ENCODE data around the genes SRSF10 and SRRM1.

- PRO-cap: bidirectional peak, plus-strand start at chr1:23197195, minus-strand start at chr1:23196959
Measured at GRCh38 chr1:23196525-23197308, 20.6 kb downstream of the HTR1D start.

GRCh38 chr1:23367442-23368621, 1.8 kb downstream of the ZNF436 start:
- PRO-cap: bidirectional peak, plus-strand start at chr1:23367910, minus-strand start at chr1:23367767; bidirectional peak, plus-strand start at chr1:23368129, minus-strand start at chr1:23368130; unidirectional peak, minus-strand start at chr1:23368157; bidirectional peak, plus-strand start at chr1:23368566, minus-strand start at chr1:23368212

GRCh38 chr1:23395204-23395559, 25.5 kb upstream of the ZNF436 start:
- PRO-cap: bidirectional peak, plus-strand start at chr1:23395324, minus-strand start at chr1:23394694

DNA sequence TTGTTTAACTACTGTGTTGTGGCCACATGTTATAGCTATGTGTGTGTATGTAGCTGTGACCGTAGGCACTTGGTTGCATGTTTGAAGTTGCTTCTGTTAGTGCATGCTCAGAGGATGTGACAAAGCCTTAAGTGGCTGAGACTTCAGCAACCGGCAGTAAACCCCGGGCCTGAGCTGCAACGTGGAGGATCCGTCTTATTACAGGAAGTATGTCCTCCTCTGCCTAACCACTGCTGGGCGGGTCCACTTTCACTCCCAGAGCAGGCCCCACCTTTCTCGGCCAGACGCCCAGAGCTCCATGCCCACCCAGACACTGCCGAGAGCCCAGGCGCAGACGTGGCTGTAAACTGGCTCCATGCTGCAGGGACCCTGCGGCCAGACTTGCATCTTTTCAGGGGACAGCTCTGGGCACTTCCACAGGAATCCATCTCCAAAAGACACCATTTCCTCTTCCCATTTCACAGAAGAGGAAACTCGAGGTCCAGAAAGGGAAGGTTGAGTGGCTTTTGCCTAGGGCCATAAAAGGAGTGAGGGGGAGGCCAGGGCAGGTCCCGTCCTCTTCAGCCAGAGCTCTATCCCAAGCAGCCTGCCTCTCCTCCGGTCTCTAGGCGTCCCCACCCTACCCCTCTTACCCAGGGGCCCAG, 2.1 kb downstream of the TCEA3 start:
- PRO-cap: bidirectional peak, plus-strand start at position 339 of the sequence, minus-strand start at position 99 of the sequence

DNA sequence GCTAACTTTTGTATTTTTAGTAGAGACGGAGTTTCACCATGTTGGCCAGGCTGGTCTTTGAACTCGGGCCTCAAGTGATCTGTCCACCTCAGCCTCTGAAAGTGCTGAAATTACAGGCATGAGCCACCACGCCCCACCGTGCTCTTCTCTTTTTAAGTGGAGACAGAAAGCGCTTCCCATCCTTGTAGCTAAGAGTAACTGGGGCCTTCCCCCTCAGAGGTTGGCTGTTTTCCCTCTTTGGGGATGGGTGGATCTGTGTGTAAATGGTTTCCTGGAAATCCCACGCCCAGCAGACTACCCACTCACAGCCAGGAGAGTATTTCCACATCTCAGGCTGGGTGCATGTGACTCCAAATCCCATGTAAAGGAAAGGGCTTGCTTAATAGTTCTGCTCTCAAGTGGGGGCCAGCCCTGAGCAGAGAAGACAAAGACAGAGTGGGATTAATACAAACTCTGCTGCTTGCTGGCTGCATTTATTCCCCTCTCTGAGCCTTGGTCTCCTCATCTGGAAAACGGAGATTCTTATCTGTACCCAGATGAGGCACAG, 19.6 kb upstream of the TCEA3 start:
- PRO-cap: no peak

GRCh38 chr1:23451891-23452519, 27.5 kb upstream of the TCEA3 start:
- PRO-cap: no peak

DNA sequence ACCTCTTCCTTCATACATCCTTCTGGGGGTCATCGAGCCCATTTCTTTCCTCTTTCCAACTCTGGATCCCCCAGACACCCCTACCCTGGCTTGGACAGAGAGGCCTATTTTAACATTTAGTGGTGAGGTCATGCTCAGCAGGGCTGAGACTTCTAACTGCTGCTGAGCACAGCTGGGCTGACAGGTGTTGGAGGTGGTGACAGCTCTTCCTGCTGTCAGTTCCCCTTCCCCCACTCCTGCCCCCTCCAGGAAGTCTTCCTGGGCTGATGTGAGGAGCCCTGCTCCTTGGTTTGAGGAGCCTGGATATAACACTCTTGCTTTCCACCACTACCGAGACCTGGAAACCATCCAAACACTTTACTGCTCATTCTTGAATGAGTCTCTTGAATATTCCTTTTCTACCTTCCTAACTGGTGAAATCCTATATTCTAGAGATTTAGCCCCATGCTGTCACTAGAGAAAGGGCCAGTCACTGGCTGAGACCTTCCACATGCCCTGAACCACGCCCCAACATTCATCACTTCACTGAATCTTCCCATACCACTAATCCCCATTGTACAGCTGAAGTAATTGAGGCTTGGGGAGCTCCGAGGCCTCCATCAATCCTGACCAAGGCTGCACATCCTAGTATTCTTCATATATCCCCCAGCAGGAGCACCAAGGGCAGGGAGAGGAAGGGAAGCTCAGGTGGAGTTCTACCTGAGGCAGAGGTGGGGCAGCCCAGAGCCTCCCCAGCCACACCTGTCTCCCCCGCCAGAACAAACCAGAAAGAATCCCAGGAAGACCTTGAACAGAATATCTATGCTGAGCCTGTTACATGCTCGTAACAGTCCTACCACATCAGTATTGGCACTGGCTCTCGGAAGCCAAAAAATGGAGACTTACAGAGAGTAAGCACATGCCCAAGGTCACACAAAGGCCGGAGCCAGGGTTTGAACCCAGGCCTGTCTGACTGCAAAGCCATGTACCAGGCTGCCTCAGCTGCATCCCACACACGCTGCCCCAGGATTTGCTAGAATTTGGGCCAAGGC, 4.9 kb downstream of the E2F2 start:
- PRO-cap: no peak

DNA sequence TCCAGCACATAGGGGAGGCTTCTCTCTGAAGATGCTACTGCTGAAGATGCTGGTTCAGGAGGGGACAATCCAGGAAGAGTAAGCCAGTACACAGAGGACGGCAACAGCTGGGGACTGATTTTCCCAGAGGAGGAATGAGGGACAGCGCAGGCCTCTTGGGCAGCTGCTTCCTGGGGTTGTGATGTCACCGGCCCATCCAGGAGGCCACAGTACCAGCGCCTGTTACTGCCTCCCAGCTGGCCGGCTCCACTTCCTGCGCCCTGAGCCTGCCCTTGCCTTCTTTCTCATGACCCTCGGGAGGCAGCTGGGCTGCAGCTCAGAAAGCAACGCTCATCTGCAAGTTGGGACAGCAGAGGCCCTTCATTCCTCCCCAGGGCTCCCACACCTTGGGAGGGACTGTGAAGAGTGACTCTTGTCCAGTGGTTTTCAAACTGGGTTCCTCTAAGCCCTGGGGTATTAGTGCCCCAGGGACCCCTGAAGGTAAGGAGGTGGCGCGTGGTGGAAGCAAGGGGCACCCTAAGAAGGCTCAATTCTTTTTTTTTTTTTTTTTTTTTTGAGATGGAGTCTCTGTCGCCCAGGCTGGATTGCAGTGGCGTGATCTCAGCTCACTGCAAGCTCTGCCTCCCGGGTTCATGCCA, 22.0 kb upstream of the ID3 start:
- PRO-cap: no peak

GRCh38 chr1:23692358-23693303, 1.0 kb downstream of the RPL11 start:
- PRO-cap: no peak

- PRO-cap: no peak
Measured at GRCh38 chr1:23751115-23751845, 8.0 kb downstream of the ELOA start.

DNA sequence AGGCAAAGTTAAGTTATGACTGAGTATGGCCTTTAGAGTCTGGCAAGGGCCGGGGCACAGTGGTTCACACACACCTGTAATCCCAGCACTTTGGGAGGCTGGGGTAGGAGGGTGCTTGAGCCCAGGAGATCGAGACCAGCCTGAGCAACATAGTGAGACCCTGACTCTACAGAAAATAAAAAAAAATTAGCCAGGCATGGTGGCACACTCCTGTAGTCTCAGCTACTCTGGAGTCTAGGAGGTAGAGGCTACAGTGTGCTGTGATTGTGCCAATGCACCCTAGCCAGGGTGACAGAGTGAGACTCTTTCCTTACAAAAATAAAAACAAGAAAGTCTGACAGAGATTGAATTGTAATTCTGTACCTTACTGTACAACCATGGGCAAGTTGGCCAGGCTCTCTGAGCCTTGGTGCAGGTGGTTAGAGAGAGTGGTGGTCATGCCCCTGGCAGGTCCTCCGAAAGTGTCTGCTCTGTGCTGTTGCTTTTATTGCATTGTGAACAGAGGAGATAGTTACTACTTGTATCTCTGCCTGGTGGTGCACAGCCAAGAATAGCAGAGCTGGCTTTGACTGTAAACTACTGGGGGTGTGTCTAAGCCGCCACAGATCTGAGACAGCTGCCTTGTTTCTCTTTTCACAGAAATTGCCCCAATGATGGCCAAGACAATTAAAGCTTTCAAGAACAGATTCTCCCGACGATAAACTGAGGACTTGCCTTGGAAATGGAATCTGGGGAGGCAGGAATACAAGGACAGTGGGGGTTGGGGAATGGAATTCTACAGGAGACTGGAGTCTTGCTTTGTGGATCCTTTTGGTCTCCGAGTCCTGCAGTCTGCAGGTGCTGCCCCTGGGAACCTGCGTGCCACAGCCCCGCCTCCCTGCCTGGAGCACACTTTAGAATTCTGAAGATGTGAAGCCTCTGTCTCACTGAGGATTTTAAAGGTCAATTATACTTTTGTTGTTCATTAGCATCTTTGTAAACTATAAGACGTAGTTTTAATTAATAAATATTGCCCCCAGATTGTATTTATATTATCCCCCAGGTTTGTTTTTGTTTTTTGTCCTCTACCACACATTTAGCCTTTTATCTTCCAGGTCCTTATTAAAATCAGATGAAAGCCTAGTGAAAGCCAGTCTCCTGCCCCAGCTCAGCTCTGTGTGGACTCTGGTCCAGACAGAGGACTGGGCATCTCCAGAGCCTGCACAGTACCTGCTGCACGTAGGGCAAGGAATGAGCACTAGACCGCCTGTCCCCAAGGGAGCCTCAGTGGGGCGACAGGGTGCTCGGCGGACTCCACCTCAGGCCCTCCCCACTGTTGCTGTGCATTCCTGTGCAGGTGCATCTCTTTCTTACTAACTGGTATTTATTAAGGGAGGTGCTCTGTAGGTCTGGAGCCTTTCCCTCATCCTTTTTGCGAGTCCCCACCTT, 16.1 kb downstream of the ELOA start:
- PRO-cap: no peak

DNA sequence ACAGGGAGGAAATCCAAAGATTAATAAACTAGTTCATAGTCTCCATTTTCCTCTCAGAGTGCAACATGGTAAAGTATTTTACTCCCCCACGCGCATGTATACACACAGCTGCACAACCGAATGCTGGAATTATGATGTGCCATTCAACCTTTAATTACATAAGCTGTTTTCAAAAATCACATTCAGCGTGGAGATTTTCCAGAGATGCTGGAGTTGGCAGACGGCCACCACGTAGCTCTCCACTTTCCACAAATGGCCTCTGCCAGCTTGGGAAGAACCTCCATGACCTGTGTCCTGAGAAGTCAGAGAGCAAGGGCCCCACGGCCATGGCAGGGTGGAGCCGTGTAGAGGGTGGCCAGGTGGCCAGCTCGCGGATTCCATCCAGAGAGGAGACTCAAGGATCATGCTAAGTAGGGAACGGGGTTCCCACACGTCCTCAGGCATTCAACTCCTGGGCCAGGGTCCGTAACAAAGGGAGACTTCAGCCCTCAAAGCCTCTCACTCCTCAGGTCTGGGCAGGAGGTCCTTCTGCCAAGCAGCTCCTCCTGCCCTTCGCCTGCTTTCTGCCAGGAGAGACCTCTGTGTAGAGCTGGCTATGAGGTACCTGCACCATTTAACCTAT, 1.3 kb upstream of the GALE start:
- PRO-cap: no peak

GRCh38 chr1:23910869-23911332, 2.3 kb downstream of the CNR2 start:
- PRO-cap: no peak

GRCh38 chr1:23980201-23981153, at the start of gene SRSF10:
Gene SRSF10 (minus strand): TSS chr1:23980327.
- PRO-cap: bidirectional peak, plus-strand start at chr1:23980611, minus-strand start at chr1:23980364

DNA sequence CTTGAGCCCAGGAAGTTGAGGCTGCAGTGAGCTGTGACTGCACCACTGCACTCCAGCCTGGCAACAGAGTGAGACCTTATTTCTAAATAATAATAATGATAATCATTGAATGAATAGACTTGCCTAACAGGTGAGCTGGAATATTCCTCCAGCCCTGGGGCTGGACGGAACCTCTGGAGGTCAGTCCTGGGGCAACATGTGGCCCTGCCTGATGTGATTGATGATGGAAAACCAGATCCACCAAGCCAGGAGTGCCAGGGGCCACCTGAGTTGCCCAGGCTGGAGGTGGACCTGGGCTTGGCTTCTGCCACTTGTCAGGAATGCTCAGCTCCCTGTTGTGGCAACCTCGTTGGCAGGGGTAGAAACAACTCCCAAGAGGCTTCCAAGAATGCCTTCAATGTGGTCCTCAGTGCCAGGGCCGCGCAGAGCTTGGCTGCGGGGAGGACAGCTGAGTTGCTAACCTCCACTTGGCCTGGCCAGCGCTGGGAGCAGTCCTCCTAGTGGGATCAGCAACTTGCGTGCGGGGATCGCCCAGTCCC, 9.1 kb downstream of the MYOM3 start:
- PRO-cap: no peak

DNA sequence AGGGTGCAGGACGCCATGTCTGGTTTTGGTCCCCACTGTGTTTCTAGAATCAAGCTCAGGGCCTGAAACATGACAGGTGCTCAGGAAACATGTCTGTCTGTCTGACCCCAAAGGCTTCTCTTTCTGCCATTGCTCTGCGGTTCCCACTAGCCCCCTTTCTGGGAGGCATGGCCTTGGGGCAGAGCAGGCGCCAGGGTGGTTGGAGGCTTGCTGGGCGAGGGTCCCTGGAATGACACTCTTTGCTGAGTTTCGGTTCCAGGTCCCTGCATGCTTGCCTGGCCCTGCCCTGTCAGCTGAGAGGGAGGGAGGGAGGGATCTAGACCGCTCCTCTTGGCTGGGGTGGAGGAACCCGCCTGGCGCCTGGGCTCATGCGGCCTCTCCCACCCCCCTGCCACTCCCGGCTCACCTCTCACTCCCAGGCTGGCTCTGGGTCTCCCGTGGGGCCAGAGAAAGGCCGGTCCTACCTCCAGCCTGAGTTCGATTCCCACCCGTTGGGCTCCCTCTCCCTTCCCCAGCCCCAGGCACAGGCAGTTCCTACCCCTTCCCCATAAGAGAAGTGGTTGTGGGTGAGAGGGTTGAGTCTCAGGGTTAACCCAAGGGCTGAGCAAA, 18.9 kb upstream of the IFNLR1 start:
- PRO-cap: no peak

- PRO-cap: bidirectional peak, plus-strand start at chr1:24643308, minus-strand start at chr1:24642977
Measured at GRCh38 chr1:24643063-24643446, at the start of gene SRRM1. Gene SRRM1 (plus strand): TSS chr1:24643302.

- PRO-cap: no peak
Measured at GRCh38 chr1:24724526-24725186, 20.6 kb upstream of the CLIC4 start.

GRCh38 chr1:24745685-24746145, 468 bp downstream of the CLIC4 start:
- PRO-cap: no peak

GRCh38 chr1:24749102-24749912, 4.1 kb downstream of the CLIC4 start:
- PRO-cap: no peak

Data from ReNcell CX (cell line).